Neural progenitor cell (in vitro differentiated cells): ENCODE data around the gene SYT2.

GRCh38 chr1:201740488-201740870, 88.5 kb upstream of the IPO9 start:
- RAMPAGE, long total RNA, result no peak

- RAMPAGE, long total RNA, result no peak
Measured at GRCh38 chr1:201895812-201896516, 7.3 kb downstream of the SHISA4 start.

- RAMPAGE, long total RNA, result no peak
Measured at GRCh38 chr1:202012148-202013045, 2.0 kb downstream of the ELF3 start.

- RAMPAGE, long total RNA, result no peak
Measured at GRCh38 chr1:202015839-202016506, 5.6 kb downstream of the ELF3 start.

DNA sequence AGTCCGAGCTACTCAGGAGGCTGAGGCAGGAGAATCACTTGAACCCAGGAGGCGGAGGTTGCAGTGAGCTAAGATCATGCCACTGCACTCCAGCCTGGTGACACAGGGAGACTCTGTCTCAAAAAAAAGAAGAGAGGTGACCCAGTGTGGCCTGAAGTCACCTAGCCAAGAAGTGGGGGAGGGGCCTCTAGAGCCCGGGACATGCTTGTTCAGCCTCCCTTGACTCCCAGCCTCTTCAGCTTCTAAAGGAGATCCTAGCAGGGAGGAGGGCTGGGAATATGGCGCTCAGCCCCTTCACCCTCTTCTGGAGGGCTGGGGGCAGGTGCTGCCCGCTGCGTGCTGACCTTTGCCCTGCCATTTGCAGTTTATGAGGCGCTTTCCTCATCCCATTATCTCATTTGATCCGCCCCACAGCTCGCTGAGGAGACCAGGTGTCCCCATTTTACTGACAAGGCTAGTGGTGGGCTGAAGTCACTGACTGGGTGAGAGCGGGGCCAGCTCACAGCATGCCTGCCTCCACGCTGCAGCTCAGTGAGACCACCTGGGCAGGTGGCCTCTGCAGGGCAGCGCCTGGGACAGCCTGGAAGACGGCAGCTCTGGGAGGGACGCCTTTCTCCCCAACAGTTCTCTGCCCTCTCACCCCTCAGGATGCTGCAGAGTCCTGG, 7.4 kb downstream of the ELF3 start:
- RAMPAGE, long total RNA, result no peak

DNA sequence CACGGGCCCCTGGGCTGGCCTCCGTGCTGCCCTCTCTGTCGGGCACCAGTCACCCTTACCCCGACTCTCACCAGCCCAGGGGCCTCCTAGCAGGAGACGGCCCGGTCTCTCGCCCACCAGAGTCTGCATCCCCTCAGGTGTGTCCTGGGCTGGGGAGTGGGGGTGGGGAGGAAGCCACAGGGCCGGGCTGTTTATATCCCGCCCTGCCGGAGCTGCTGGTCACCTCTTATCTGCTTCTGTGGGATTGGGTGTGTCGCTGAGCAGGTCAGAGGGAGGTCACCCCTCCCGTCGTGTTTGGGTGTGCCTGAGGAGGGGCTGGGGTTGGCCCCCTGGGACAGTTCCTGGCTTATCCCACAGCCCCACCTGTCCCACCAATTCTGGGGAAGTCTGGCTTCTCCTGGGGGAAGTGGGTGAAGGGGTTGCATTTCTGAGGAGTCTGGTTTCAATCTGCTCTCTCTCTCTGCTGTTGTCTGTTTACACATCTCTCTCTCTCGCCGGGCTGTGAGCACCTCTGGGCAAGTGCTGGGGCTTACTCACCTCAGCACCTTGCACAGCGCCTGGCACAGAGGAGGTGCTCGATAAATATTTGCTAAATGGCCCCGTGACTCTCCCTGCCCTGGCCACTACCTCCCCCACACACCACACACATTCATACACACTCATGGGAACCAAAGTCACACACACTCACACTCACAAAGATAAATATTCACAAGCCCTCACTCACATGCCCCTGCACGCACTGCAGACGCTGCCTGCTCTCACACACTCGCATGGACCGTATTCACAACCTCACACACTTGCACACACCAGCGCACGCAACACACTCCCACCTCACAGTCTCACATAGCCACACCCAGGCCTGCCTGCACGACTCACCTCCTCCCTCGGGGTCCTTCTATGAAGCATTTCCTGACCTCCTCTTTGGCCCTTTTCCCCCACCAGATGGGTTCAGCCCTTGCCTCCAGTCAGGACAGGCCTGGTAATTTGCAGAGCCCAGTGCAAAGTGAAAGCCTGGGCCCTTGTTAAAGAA, 8.3 kb downstream of the ELF3 start:
- RAMPAGE, long total RNA, result no peak

DNA sequence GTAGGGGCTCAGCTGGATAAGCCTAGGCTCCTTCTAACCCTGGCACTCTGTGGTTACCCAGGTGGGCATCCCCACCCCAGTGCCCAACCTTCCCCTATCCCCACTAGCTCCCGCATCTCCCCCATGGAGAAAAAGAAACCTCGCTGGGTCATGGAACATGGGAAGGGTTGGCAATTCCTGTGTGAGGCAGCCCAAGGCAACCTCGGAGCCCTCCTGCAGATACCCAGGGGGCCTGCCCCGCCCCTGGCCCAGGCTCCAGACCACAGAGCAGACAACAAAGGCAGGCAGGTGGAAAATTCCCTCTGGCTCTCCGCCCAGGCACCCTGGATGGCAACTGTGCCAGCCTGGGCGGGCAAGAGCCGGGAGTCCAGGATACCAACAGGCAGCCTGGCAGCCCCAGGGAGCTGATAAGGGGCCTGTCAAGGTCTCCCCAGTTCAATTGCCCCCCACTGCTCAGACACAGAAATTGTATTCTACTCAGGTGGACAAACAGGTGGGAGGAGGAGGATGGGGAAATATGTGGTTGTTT, 15.5 kb upstream of the GPR37L1 start:
- RAMPAGE, long total RNA, result no peak

DNA sequence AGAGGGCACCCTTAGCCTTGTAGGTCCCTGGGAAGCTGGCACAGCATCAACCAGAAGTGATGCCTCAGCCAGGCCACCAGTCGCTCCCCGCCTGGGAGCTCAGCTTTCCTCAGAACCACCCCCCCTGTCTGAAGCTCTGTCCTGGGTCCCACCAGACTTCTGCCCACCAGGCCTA, 7.3 kb downstream of the GPR37L1 start:
- RAMPAGE, long total RNA, result no peak

- RAMPAGE, long total RNA, result no peak
Measured at GRCh38 chr1:202178906-202179848, 14.4 kb upstream of the LGR6 start.

DNA sequence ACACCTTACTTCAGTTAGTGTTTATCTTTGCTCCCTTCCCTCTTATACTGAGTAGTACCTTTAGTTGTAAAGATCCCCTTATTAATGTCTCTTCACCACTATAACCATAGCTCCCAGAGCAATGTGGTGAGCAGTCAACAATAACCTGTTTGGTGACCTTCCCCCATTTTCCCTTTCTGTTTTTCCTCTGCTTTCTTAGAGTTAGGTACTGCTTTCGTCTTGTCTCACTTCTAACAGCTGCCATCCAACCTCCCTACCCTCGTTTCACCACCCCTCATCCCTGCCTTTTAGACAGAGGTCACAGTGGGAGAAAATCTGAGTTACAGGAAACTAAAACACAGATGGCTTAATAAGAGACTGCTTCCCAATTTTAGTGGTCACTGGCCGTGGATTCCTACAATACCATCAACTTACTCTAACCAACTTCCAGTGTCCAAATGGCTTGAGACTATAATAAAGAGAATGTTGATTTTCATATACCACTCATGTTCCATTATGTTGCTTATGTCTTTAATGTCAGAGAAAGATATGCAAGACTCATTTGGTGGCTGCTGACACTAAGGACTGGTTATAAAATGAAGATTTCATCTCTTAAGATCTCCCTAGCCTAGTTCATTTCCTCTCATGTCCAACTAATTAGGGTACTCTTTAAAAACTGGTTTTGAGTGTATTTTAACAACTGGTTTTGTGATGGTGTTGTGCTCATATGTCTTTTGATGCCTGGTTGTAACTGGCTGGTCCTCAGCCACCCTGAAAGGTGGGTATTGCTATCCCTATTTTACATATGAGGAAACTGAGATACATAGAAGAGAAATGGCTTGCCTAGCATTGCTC, 168.5 kb downstream of the SYT2 start:
- RAMPAGE, long total RNA, result no peak

- RAMPAGE, long total RNA, result no peak
Measured at GRCh38 chr1:202709994-202710761, at the start of gene SYT2. TSS of gene SYT2 (minus strand) at chr1:202710454.

DNA sequence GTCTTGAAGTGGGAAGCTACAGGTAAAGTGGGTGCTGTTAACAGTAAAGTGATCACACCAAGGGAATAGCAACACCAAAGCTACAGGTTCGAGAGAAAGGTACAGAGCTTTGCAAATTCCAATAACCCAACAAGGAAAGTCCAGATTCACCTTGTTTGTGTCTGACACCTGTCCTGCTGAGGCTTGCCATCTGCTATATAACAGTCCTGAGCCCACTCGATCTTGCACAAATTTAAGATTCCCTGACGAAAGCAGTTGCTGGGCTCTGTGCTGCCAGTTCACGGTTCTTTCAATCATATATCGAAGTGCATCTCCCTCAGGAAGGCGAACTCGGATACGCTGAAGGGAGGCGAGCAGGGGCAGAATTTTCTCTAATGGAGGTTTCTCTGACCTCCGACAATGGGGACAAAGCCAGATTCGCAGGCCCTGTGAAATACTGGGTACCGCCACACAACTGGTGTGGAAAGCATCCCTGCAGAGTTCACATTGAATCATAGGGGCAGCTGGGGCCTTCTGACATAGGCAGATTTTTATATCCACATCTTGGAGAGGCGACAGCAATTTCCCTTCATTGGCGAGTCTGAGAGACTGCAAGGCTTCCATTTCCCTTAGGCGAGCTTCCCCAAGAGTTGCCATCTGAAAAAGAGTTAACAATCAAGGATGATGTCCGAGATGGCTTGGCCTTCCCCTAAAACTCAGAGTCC, 23.1 kb upstream of the SYT2 start:
- RAMPAGE, long total RNA, result no peak

DNA sequence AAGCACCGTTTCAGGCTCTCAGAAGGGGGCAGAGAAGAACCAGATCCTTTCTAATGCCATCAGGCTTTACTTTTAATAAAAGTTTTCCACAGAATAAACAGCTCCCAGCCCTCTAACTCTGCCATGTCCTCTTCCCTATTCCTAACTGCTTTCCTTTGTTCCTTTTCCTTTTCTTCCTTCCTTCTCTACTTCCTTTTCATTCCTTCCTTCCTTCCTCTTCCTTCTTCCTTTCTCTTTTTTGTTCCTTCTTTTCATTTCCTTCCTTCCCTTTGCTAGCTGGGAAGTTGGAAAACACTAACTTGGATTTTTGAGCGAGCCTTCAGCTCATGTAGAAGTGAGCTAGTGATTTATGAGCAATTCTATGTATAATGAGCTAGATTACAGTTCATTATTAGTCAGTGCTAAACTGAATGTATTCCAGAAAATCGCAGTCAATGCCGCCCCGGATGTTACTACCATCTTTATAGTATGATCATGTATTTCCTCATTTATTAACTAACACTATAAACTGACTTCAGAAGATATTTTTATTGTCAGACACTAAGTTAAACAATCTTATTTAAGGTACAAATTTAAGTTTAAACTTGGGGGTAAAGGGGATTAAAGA, 46.1 kb downstream of the KDM5B start:
- RAMPAGE, long total RNA, result no peak

DNA sequence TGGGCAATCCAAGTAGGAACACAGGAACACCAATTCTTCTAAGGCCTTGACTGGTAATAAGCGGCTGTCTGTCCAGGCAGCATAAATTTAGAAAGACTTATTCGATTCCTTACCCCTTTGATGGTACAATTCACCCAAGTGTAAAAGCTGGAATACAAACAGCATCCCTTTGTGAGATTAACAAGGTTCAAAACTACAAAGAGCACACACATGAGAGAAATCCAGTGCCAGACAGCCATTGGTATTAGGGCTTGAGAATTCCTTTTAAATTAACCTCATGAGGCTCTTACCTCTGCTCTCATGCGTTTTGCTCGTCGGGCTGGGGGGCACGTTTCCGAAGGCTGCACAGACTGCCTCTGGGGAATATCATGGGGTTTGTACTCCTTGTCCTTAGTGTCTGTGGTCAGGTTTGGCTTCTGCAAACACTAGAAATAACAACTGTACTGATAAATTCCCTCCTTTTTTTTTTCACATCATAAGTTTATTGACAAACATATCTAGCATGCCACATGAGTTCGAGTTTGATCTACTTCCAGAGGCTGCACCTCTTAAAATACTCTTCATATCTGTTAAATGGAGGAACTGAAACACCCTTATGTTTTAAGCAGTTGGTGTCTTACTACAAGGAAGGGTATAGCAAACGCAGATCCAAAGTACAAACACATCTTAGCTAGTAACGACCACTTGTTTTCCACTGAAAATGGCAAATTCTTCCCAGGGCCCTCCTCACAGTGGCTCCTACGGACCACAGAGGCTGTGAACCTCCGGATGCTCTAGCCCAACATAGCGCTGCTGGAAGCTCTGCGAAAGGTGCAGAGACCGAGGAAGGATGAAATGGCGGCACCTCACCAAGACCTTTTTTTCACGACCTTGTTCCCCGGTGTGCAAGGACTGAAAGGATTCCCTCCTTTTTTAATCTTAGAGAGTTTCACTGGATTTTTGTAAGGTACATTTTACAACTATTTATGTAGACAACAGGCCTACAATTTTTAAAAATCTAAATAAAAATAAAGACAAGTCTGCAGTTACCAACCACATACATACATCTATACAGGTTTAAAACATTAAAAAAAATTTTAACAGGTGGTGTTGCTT, 41.2 kb downstream of the KDM5B start:
- RAMPAGE, long total RNA, result no peak

DNA sequence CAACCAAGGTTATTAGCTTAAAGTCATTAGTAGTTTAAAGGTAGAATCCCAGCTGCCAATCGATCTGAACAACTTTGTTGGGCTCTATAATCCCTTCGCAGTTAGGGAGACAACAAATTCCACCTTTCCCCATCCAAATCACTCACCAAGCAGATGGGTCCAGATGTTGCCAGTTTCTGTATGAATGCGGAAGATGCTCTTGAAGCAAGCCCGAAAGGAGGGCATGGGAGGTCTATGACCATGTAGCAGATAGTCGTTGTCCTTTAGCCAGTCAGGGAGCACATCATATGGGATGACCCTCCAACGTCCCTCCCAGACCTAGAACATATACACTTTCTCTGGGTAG, 11.8 kb downstream of the ADIPOR1 start:
- RAMPAGE, long total RNA, result no peak

- RAMPAGE, long total RNA, result no peak
Measured at GRCh38 chr1:202961940-202962613, 4.0 kb upstream of the ADIPOR1 start.

- RAMPAGE, long total RNA, result no peak
Measured at GRCh38 chr1:202963489-202964098, 3.5 kb downstream of the CYB5R1 start.

- RAMPAGE, long total RNA, result no peak
Measured at GRCh38 chr1:203173517-203173920, 2.1 kb downstream of the MYBPH start.

GRCh38 chr1:203184723-203185586, 1.5 kb downstream of the CHI3L1 start:
- RAMPAGE, long total RNA, result no peak

DNA sequence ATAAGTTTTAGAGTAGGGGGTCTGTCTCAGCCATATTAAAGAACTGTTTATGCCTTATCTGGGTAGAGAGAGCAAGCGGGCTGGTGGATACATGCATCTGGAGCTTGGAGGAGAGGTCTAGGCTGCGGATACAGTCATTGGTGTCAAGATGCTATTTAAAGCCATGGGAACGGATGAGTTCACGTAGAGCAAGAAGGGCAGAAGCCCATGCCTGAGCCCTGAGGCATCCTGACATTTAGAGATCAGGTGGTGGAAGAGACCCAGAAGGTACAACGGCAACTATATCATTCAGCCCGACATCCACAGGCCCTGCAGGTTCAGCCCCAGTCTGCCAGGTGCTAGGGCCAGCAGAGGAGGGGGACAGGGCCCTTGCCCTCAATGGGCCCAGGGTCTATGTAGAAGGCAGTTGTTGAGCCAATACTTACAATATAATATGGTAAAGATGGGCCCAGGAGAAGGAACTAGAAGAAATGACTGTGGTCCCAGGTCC, 15.1 kb upstream of the CHI3L1 start:
- RAMPAGE, long total RNA, result no peak